Epidermal melanocyte (primary cell): ENCODE measurements around a stretch of chr17.

GRCh38 chr17:78775538-78775983 is 6.5 kb downstream of the CYTH1 start:
- RRBS = no CpG with 5 or more reads among the region's 2 CpGs

- RRBS = 93% methylated on average over 1 of the region's 3 CpGs
Measured at GRCh38 chr17:78792178-78792550, 10.1 kb upstream of the CYTH1 start.

- RRBS = no CpG with 5 or more reads among the region's 15 CpGs
Measured at GRCh38 chr17:78812667-78813712, 27.6 kb downstream of the USP36 start.

DNA sequence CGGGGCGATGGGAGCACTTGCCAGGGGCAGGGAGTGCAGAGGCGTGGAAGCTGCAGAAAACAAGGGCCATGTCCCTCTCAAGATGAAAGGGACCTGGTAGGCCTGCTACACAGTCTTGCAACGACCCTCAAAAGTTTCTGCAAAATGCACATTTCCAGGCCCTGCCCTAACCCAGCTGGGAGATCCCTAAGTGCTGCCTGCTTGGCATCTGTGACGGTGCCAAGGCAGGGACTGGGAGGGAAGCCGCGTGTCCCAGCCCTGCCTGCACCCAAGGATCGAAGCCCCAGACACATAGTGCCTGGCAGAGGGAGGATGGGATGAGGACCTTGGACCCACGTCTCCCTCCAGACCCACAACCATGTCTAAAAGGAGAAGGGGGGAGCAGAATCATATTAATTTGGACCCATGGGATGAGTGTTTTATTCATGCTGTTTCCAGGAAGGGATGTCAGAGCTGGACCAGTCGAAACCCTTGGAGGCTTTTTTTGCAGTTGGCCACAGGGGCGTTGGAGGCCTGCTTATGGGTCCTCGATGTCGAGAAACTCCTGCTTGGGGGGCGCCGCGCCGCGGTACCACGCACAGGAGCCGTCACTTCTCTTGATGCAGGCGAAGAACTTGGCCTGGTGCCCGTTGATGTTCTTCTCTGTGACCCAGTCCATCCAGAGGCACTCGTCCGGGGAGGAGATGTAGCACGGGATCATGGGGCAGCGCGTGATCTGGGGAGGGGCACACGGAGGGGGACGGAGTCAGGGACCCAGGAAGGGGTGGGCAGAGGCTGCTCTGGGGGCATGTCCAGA is 14.7 kb upstream of the USP36 start:
- RRBS = 100% methylated on average over 3 of the region's 29 CpGs

DNA sequence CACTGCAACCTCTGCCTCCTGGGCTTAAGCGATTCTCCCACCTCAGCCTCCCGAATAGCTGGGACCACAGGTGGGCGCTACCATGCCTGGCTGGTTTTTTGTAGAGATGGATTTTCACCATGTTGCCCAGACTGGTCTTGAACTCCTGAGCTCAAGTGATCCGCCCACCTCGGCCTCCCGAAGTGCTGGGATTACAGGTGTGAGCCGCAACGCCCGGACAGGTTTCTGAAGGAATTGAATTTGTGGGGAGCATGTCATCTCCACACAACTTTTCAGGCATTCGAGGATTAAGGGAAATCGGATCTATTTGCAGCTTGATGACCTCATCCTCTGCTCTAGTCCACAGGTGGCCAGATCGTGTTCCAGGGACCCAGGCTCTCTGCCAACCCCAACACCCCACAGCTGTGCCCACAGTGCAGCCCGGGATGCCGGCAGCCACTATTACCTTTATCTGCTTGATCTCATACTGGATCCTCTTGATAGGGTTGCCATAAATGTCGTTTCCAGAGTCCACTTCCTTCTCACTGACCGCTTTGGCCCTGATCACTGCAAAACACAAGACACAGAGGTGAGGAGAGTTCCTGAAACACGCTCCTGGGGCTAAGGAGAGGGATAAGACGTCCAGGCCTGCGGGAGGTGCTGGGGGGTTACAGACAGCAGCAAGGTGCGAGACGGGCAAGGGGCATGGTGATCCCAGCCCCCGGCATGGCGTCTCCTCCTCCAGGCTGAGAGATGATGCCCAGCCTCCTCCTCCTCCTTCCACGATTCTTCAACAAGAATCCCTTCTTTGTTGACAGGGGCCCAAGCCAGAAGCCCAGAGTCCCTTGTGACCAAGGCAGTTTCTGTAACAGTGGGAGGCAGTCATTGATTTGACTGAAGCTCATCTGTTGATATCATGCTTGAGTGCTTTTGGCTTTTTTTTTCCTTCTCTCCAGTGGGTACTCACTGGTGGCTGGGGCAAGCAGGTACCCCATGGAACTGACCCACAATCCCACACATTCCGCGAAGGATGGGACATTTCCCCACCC is 29.3 kb downstream of the CEP295NL start:
- RRBS = no CpG with 5 or more reads among the region's 26 CpGs

- RRBS = 7% methylated on average over 7 of the region's 23 CpGs
Measured at GRCh38 chr17:78883602-78884249, 19.3 kb downstream of the CEP295NL start.

DNA sequence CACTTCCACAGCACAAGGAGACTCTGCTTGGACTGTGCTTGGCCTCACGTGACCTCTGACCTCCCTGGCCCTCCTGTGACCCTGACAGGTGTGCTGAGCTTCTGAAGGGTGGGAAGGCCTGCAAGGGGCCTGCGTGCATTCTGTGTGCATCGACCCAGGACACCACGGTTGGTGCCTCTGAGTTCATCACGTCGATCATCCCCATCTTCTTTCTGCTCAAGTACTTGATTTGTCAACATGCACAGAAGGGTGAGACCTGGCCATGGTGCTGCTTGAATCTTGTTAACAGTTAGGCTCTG is 4.7 kb downstream of the CEP295NL start:
- RRBS = no CpG with 5 or more reads among the region's 6 CpGs

GRCh38 chr17:78912124-78912919 is 9.3 kb upstream of the CEP295NL start:
- RRBS = no CpG with 5 or more reads among the region's 18 CpGs

DNA sequence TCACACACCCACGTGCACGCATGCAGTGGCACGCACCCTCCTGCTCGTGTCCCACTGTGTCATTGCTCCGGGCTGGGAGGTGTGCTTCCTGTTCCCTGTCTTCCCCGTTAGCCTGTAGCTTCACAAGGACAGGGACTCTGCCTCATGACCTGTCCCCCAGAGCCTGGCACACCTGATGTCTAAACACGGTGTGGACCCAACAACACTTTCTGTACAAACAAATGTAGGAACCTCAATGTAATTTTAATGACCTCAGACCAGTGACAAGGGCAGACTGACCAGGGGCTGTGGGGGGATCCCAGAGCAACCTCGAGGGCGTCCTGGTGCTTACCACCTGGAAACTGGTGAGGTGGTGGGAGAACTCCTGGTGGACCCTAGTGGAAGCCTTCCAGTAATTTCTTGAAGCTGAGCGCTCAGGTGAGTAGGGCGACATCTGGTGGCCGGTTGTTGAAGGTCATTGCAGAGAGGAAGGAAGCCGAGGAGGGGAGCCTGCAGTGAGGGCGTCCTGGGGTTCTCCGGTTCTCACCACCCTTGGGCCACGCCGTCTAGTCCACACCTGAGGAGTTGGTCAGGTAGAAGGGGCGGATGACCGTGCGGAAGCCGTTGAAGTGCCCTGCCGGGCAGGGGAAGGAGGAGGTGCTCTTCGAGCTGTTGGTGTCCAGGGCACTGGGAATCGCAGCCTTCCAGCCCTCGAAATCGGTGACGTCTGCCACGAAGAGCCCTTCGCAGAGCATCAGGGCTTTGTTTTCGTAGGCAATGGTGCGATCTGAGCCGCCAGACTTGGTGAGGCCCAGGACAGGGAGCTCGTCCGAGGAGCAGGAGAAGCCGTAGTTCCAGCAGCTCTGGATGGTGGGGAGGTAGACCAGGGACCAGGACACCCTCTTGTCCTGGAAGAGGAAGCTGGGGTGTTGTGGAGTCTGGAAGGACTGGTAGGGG is 8.4 kb downstream of the LGALS3BP start:
- RRBS = 6% methylated on average over 9 of the region's 35 CpGs

DNA sequence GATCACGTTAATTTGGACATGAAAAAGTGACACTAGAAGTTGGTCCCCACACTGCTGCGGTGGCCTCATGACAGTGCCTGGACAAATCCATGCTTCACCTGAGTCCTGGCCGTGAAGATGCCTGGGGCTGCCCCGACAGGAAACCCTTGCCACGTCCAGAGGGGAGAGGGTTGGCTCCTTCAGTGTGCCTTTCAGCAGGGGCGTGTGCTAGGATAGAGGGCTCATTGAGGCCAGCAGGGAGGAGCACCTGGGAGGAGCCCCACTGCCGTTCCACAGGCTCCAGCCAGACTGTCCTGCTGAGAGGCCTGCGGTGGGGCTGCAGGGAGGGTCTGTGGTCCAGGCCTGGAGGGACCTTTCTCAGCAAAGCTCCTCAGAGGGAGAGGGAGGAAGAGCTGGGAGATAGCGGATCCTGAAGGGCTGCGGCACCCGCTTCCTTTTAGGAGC is 1.6 kb downstream of the CANT1 start:
- RRBS = no CpG with 5 or more reads among the region's 11 CpGs

GRCh38 chr17:79019740-79020758 is 3.9 kb upstream of the C1QTNF1 start:
- RRBS = no CpG with 5 or more reads among the region's 19 CpGs

DNA sequence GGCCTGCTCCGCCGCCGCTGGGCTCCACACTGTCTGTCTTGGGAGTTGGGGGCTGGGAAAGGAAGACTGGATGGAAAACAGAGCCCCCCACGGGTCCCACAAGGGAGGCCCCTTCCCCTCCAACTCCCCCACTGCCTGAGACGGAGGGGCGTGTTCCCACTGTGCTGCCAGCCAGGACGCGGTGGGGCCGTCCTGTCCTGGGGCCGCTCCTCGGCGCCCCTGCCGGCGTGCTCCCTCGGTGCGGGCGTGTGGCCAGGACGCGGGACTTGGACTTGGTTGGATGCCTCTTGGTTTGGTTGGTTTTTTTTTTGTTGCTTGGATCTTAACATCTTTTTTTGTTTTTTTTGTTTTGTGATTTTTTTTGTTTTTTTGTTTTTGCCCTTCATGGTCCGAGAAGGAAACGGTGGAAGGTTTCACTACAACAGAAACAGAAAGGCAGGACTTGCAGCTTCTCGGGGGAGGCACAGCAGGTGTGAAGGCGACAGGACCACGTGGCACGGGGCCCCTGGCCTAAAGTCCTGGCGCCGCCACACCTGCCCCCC is 15.9 kb downstream of the ENGASE start:
- RRBS = no CpG with 5 or more reads among the region's 27 CpGs

GRCh38 chr17:79183804-79184394 is 109.3 kb downstream of the ENGASE start:
- RRBS = 4% methylated on average over 16 of the region's 45 CpGs

DNA sequence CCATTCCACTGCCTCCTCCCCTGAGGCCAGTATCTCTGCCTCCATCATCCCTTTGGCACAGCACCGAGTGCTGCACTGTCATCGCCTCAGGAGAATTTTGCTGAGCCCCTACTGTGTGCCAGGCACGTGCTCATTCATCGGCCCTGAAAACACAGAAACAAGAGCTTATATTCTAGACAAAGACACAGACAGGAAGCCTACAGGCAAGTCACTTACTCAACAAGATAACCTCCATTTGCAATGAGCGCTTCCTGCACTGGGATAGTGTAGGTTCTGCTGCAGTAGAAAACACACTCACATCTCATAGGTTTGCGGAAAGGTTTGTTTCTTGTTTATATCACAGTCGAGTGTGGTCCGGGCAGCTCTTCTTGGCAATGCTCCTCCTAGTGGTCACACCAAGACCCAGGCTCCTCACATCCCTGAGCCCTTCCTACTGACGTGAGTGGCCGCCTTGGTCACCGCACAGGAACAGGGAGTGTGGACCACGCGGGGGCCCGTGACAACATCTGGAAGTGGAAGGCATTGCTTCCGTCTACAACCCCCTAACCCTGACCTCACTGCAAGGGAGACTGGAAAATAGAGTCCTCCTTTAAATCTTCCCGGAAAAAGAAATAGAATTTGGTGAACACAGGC is 47.9 kb upstream of the RBFOX3 start:
- RRBS = no CpG with 5 or more reads among the region's 16 CpGs

- RRBS = no CpG with 5 or more reads among the region's 4 CpGs
Measured at GRCh38 chr17:79745605-79745841, 14.8 kb downstream of the ENPP7 start.

- RRBS = no CpG with 5 or more reads among the region's 4 CpGs
Measured at GRCh38 chr17:79829453-79830031, 9.7 kb downstream of the CBX4 start.

DNA sequence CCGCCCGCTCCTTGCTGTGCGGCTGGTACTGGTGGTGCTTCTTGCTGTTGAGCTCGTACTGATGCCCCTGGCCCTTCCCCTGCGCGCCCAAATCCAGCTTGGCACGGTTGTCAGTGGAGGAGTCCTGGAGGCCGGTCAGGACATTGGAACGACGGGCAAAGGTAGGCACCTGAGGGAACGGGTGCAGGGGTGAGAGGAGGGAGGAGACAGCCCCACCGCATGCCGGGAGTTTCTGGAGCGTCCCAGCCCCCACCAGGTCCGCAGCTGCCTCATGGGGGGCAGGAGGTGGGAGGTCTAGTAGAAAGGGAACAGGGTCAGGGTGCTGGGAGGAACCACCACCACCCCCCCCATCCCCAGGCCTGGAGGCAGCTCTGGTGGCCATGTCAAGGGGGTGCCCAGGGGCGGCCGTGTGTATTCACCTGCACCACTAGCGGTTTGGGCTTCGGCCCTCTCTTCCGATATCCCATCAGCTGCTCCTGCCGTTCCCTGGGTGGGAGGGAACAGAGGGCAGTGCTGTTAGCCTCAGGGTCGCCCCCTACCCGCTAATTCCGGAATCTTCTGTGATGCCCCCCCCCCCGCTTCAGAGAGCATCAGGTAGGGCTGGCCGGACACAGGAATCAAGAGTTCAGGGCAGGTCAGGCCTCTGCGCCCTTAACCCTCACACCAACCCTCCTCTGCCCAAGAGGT is 3.9 kb downstream of the CBX4 start:
- RRBS = no CpG with 5 or more reads among the region's 27 CpGs

DNA sequence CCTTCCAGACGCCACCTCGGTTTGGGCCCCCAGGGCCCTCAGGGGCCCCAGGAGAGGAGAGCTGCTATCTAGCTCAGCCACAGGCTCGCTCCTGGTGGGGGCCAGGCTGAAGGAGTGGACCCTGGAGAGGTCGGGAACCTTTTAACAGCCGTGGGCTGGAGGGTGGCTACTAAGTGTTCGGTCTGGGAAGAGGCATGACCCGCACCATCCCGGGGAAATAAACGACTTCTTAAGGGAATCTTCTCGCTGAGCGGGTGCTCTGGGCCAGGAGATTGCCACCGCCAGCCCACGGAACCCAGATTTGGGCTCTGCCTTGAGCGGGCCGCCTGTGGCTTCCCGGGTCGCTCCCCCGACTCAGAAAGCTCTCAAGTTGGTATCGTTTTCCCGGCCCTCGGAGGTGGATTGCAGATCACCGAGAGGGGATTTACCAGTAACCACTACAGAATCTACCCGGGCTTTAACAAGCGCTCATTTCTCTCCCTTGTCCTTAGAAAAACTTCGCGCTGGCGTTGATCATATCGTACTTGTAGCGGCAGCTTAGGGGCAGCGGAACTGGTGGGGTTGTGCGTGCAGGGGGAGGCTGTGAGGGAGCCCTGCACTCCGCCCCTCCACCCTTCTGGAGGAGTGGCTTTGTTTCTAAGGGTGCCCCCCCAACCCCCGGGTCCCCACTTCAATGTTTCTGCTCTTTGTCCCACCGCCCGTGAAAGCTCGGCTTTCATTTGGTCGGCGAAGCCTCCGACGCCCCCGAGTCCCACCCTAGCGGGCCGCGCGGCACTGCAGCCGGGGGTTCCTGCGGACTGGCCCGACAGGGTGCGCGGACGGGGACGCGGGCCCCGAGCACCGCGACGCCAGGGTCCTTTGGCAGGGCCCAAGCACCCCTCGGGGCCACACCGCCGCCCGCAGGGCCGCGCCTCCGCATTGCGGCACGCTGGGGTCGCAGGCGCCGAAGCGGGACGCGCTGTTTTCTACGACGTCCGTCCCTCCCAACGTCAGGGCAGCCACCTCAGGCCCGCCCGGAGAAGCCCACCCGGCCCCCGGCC is 3.6 kb upstream of the CBX4 start:
- RRBS = 48% methylated on average over 11 of the region's 80 CpGs

GRCh38 chr17:79892235-79892974 is 53.2 kb upstream of the CBX4 start:
- RRBS = no CpG with 5 or more reads among the region's 14 CpGs

- RRBS = 10% methylated on average over 30 of the region's 75 CpGs
Measured at GRCh38 chr17:79929539-79930761, 90.7 kb upstream of the CBX4 start.